ENCODE results near the genes MAB21L4, ANO7 and BOK.

GRCh38 chr2:240895839-240896538, at the start of gene MAB21L4:
Gene MAB21L4, minus strand, starts transcription at chr2:240896156.
- PRO-cap: no peak

DNA sequence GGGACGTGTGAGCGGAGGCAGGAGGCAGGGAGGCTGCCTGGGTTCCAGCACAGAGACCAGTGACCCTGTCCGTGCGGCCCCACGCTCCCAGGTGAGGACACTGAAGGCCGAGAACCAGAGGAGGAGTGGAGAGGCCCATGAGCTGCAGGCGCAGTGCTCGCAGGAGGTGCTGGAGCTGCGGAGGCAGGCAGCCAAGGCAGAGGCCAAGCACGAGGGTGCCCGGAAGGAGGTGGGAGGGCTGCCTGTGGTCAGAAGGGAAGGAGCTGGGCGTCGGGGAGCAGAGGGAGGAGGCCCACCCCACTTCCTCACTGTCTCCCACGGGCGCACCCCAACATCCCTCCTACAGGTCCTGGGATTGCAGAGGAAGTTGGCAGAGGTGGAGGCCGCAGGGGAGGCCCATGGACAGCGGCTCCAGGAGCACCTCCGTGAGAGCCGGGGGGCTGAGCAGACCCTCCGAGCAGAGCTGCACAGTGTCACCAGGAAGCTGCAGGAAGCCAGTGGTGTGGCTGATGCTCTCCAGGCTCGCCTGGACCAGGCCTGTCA, 33.1 kb upstream of the SNED1 start:
- PRO-cap: unidirectional peak, plus-strand start at position 360 of the sequence

GRCh38 chr2:240991329-240992285, 6.8 kb upstream of the SNED1 start:
- PRO-cap: no peak

GRCh38 chr2:241033536-241034000, 35.1 kb downstream of the SNED1 start:
- PRO-cap: no peak

DNA sequence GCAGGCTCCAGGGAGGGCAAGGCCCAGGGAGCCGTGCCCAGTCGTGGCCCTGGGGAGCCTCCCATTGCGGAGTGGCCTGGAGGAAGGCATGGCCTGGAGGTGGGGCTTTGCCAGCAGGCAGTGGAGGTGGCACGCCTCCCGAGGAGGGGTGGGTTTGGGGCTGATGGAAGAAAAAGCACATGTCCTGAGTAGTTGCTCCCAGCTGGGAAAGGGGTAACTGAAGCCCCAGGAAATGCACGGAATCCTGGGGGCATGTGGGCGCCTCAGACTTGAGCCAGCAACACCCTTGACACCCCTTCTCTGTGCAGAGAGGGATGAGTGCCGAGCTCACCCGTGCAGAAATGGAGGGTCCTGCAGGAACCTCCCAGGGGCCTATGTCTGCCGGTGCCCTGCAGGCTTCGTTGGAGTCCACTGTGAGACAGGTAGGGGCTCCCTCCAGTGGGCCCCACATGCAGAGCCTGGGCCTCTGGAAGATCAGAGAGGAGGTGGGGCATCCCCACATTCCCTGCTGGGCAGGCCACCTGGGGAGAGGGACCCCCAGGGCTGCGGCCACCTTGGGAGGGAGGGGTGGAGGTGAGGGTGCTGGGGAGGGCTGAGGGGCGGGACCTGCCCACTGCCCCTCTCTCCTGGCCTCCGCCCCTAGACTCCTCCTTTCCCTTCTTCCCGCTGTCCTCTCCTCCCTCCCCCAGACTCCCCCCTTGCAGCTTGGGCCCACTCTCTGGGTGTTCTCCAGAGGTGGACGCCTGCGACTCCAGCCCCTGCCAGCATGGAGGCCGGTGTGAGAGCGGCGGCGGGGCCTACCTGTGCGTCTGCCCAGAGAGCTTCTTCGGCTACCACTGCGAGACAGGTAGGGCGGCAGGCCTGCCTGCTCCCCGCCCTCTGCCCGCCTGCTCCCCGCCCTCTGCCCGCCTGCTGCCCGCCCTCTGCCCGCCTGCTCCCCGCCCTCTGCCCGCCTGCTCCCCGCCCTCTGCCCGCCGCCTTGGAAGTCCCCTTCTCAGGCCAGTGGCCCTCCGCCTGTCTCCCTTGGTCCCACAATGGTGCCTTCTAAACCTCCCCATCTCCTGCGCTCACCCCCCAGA, 38.5 kb downstream of the MTERF4 start:
- PRO-cap: bidirectional peak, plus-strand start at position 985 of the sequence, minus-strand start at position 811 of the sequence

DNA sequence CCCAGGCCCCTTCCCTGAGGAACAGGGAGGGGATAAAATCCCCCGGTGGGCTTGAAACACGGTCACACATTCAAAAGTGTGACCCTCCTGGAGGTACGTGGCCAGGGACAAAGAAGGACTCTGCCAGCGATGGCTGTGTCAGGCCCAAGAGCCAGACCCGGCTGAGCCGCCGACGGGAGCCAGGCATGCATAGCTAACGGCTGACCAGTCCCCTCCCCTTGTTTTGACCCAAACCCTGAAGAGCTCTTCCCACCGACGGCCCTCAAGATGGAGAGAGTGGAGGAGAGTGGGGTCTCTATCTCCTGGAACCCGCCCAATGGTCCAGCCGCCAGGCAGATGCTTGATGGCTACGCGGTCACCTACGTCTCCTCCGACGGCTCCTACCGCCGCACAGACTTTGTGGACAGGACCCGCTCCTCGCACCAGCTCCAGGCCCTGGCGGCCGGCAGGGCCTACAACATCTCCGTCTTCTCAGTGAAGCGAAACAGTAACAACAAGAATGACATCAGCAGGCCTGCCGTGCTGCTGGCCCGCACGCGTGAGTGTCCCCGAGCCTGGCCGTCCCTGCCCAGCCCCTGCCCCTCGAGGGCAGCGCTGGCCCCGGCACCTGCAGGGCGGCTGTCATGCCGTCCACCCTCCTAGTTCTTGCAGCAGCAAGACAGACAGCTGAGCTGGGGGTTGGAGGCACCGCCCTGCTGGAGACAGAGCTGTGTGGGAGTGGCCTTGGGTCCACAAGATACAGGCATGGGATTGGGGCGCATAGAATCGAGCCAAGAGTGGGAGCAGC, 36.8 kb downstream of the MTERF4 start:
- PRO-cap: no peak

DNA sequence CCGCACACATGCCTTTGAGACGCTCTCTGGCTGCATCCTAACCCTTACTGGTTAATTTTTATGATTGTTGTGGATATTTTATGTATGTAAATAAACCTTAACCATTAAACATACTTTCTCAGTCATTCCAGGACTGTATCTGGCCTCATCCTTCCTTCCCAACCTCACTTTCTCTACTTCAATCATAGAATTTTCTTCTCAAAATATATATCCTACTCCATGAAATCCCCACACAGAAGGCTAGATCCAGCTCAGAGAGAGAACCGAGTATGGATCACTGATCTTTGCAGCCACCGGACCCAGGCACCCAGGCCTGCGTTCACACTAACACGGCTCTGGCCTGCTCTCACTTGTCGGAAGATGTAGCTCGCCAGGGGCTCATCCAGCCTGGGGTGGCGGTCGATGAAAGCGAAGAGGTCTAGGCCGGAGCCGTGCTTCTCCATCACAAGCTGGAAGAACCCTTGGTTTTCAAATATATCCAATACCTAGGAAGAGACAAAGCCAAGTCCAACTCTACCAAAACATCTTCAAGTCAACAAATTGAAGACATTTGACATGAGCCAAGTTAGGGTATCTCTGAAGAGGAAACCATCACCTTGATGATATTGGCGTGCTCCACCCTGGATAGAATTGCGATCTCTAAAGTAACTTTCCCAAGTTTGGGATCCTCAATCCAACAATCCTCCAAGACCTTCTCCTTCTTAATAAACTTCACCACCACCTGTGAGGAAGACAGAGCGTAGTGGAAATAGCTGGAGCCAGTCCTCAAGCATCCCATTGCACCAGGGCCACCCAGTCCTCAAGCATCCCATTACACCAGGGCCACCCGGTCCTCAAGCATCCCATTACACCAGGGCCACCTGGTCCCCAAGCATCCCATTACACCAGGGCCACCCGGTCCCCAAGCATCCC, 12.9 kb upstream of the MTERF4 start:
- PRO-cap: no peak

- PRO-cap: no peak
Observed at GRCh38 chr2:241188325-241188848, at the start of gene ANO7. Gene ANO7, plus strand, starts transcription at chr2:241188677.

DNA sequence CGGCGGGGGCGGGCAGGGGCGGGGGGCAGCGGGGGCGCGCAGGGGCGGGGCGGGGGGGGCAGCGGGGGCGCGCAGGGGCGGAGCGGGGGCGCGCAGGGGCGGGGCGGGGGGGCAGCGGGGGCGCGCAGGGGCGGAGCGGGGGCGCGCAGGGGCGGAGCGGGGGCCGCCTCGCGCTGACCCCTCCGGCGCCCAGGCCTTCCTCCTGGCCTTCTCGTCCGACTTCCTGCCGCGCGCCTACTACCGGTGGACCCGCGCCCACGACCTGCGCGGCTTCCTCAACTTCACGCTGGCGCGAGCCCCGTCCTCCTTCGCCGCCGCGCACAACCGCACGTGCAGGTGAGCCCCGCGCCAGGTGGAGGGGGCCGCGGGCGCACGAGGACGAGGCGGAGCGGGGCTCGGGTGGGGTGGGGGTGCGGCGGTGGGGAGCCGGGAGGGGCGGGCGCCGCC, 29.6 kb downstream of the ANO7 start:
- PRO-cap: unidirectional peak, plus-strand start at position 208 of the sequence

- PRO-cap: bidirectional peak, plus-strand start at chr2:241315296, minus-strand start at chr2:241315195
Observed at GRCh38 chr2:241314427-241315596, 660 bp downstream of the HDLBP start.

DNA sequence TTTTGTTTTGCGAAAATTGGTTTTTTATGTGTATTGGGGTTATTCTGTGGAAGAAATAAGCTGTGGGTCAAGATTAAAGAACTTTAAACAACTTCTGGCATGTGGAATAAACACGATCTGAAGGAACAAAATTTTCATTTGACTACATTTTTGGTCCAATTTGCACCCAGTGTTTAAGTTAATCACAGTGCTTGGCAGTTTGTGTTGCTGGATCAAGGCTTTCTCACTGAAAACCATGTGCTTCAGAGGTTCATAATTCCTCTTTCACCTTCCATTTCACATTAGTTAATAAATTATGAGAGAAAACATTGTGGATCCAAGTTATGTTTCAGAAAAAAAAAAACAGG, 2.0 kb downstream of the SEPTIN2 start:
- PRO-cap: unidirectional peak, minus-strand start at position 228 of the sequence

DNA sequence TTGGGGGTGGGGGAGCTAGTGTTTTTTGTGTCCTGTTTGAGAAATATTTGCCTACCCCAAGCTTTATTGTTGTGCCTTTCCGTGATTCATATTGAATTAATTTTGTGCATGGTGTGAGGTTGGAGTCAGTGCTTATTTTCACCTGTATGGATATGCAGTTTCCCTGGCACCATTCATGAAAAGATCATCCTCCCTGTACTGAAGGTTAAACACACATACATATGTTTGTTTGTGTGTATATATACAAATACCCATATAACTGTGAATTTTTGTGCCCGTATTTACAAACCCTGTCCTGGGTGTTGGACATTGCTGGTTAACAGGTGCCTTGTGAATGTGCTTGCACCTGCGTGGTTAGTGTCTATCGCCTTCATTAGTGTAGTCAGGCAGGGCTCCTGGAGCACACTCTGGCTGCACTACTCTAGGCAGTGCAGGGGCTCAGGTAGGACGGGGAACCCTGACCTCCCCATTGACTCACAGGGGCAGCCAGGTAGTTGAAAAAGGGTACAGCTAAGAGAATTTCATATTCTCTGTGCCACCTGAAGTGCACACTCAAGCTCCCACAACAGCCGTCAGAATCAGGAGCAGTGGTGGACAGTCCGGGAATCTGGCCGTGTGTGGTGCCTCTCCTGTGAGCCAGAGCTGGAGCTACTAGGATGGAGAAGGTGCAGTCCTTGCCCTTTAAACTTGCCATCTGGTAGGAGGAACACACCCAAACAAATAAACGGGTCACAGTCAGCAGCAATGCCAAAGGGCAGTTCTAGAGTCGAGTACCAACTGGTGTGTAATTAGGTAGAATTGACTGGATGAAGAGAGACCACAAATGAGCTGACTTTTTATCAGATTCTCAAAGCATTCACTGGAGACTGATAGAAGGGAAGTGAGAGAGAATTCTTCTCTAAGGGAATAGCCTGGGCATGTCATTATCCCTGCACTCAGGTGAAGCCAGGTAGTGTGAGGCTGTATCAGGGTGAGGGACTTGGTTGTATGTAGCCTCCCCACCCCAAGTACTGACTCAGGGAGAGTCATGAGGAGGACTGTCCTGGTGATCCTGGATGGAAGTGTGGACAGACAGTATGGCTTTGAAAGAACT, 44.0 kb downstream of the FARP2 start:
- PRO-cap: no peak

DNA sequence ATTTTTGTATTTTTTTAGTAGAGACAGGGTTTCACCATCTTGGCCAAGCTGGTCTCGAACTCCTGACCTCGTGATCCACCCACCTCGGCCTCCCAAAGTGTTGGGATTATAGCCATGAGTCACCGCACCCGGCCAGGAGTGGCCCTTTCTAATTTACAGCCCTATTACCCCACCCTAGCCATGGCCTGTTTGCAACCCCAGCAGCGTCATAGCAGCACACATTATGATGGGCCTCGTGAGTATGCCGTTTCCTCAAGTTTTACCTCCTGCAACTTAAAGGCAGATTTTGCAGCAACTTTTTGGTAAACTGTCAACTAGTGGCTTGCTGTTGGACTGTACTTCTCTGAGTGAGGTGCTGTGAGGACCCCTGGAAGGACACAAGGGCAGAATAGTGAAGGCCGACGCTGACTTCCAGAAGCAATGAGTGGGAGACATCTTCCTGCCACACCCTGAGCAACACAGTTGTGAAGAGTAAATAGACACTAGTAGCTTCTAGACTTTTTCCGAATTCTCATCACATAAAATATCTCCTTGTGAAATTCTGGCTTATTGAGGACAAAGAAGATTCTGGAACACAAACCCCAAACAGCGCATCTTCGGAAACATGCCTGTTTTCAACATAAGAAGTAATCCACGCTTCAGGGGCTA, 54.3 kb downstream of the STK25 start:
- PRO-cap: no peak

GRCh38 chr2:241489836-241490834, 18.2 kb downstream of the STK25 start:
- PRO-cap: no peak

- PRO-cap: no peak
Observed at GRCh38 chr2:241541367-241541612, 17.3 kb upstream of the BOK start.

- PRO-cap: no peak
Observed at GRCh38 chr2:241552676-241553052, 5.9 kb upstream of the BOK start.

GRCh38 chr2:241558295-241559276, at the start of gene BOK:
Gene BOK, plus strand, starts transcription at chr2:241558745.
- PRO-cap: bidirectional peak, plus-strand start at chr2:241558750, minus-strand start at chr2:241558652; bidirectional peak, plus-strand start at chr2:241559219, minus-strand start at chr2:241559047

DNA sequence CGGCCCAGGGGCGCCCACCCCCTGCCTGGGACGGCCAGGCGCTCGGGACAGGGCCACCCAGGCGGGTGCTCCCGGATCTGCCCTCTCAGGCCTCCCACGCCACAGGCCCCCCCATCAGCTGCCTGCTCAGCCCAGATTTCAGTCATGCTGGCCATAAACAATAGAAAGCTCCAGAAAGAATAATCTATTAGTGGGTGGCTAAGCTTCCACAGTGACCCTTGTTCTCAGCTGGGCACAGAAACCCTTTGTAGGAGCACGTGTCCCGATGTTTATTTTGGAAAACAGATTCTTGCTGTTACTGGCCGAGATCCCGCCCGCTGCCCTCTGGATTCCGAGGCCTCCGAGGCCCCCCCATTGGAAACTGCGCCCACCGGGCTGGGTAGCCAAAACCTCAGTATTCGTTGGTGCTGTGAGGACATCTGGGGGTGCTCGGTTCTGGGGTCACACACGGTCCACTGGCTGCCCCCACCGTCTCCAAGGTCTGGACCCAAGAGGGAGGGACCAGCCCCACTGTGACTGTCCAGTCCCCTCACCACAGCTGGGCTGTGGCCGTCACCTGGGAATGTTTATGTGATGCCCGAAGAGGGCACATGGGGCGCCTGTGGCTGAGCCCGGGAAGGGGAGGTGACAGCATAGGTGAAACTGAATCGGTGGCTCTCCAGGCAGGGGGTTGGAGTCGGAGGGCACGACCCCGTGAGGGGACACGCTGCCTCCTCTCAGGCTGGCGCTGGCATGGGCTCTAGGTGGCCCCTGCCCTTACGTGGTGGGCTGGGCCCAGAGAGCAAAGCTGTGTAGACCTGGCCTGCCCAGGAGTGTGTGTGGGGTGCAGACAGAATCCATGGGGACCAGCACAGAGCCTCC, 1.5 kb downstream of the BOK start:
- PRO-cap: bidirectional peak, plus-strand start at position 284 of the sequence, minus-strand start at position 220 of the sequence

DNA sequence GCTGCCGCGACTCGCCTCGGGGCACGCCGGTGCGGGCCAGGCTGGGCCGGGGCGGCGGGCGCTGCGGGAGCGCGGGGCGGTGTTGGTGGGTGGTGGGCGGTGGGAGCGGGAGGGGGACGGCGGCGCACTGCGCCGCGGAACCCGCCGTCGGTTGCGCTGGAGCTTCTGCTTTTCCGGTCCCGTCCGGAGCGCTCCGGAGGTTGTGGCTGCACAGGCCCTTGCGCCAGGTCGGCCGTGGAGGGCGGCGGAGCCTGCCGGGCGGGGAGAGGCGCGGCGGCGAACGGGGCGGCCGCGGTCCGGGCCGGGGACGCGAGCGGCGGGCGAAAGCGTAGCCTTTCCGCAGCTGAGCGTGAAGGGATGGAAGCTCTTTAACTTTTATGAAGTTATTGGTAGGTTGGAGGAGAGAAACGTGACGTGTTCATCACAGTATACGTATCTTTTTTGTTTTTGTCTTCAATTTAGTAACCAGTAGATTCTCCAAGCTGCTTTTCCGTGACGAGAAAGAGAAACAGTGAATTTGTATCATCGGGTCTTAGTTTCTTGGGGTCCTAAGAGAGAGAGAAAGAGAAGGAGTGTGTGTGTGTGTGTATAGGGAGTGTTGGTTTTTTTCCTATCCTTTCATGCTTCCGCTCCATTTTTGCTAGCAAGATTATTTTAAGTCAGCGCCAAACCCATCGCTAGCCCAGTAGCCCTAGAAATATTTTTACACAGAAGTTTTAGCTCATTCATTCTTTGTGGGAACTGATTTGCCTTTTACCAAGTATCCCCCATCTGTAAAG, 495 bp downstream of the ATG4B start:
- PRO-cap: no peak

- PRO-cap: no peak
Observed at GRCh38 chr2:241660124-241660633, 22.7 kb downstream of the ATG4B start.